Psoas muscle (tissue), 2 donors: ENCODE measurements around a stretch of chr17.

DNA sequence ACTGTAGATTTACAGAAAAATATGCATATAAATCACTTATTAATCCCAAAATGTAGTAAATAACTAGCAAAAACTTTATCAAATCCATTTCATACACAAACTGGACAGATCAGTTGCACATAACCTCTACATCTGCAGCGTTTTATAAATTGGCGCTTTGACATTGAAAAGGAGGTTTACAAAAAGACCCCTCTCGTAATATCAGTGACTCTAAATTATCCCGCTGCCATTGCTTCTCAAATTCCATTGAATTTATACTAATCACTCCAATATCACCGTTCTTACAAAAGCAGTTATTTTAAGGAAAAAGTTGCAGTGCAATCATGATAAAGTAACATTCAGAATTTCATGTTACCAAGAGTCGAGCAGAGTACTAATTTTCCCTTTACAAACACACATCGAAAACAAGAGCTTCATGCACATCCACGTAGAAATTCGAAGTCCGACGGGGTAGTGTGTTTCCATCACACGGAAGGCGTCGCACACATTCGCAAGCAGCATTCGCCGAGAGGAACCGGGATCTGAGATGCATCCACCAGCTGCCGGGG is 9.1 kb upstream of the WDR45B start:
- PRO-cap, 2 experiments: no peak in any of the 2 experiments

DNA sequence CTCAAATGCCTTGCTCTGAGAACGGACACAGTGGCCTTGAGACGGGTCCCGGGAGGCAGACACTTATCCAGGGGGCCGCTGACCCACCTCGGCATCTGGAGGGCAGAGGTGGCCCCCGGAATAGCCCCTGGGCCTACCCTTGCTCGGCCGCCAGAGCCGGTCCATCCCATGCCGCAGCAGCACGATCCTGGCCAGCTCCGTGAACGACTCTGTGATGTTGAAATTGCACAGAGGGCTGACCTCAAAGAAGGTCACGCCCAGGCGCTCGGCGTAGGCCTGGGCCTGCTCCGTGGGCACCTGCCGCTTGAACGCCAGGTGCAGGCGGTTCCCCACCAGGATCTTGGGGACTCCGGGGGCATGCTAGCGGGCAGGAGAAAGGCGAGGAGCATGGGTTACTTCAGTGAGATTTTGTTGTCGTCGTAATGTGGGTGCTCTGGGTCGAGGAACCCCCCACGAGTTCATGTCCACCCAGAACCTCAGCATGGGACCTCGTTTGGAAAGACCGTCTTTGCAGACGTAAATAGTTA is 10.2 kb upstream of the WDR45B start:
- PRO-cap, 2 experiments: no peak in any of the 2 experiments

- PRO-cap, 2 experiments: no peak in any of the 2 experiments
Observed at GRCh38 chr17:82795234-82795549, 43.3 kb downstream of the TBCD start.

GRCh38 chr17:82815101-82815806 is 24.6 kb downstream of the ZNF750 start:
- PRO-cap, 2 experiments: no peak in any of the 2 experiments

- PRO-cap, 2 experiments: no peak in any of the 2 experiments
Observed at GRCh38 chr17:82859337-82859880, 19.6 kb upstream of the ZNF750 start.

- PRO-cap, 2 experiments: no peak in any of the 2 experiments
Observed at GRCh38 chr17:82890848-82891703, 51.3 kb upstream of the ZNF750 start.

DNA sequence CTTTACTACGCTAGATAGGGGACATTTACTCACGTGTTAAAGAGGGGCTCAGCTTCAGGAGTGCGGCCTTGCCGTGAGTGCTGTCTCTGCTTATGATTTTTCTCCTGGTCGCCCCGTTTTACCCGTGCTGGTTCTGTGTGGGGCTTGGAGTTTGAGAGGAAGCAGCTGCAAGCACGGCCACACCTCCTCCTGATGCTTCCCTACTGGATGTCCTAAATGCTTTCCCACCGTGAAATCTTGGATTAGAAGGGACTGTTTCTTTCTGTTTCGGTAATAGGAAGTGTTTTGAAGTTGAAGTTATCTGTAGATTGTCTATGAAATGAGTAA is 54.0 kb upstream of the ZNF750 start:
- PRO-cap, 2 experiments: no peak in any of the 2 experiments

DNA sequence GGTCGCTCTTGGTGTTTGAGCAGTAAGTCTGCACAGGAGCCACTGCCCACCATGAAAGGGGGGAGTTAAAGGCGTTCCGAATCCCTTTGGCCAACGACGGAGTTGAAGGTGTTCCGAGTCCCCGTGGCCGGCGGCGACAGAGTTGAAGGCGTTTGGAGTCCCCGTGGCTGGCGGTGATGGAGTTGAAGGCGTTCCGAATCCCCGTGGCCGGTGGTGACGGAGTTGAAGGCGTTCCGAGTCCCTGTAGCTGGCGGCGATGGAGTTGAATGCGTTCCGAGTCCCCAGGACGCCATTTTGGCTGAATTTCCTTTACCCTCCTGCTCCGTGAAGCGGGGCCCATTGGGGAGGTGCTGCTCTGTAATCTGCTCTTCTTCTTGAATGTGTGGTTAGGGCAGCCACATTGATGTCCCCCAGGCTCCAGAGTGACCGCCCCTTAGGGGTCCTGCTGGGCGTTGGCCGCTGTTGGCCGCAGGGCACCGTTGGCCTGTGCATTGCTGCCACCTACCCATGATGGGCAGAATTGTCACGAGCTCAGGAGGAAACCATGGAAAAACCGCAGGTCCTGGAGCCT is 73.6 kb upstream of the ZNF750 start:
- PRO-cap, 2 experiments: no peak in any of the 2 experiments

DNA sequence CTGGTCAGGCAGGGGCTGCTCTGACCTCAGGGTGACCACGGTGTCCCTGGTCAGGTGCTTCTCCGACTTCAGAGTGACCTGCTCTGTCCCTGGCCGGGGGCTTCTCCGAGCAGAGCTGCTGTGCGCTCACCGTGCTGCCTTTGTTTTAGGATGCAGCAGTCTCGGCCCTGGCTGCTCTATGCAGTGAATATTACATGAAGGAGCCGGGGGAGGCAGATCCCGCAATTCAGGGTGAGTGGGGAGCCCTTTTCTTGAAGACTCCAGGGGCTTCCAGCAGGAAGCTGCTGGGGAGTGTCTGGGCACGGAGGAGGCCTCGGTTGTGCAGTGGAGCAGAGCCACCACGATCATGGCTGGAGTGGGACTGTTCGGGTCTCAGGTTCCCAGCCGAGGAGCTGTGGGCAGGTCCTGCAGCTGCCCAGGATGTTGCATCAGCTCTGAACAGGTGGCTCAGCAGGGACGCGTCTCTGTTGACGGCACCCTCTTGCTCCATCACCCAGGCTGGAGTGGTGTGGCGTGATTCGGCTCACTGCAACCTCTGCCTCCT is 83.8 kb upstream of the ZNF750 start:
- PRO-cap, 2 experiments: no peak in any of the 2 experiments

DNA sequence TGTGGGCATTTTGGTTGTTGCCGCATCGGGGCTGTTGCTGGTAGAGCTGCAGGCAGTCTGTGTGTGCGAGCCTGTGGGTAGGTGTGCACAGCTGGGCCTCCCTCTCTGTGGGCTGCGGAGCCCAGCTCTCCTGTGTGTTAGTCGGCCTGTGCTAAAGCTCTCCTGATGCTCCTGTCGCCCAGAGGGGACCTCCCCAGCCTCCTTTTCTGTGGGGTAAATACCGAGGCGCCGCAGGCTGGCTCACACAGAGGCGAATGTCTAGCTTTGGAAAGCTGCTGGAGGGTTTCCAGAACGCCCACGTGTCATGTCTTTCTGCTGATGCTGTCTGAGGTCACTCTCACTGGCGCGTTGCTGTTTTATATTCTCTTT is 91.8 kb upstream of the ZNF750 start:
- PRO-cap, 2 experiments: no peak in any of the 2 experiments

- PRO-cap, 2 experiments: no peak in any of the 2 experiments
Observed at GRCh38 chr17:83079794-83080303, 440 bp downstream of the METRNL start.

DNA sequence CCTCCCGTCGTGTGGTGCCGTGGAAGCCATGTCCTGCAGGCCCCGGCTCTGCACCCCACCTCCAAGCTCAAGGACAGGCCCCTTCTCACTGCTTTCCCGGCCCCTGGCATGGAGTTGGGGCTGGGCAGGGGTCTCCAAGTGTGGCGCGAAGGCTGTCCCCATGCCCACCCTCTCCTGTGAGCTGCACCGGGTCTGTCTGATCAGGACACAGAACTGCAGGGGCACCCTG is 14.2 kb downstream of the METRNL start:
- PRO-cap, 2 experiments: no peak in any of the 2 experiments

- PRO-cap, 2 experiments: no peak in any of the 2 experiments
Observed at GRCh38 chr17:83095222-83095664, 15.8 kb downstream of the METRNL start.

DNA sequence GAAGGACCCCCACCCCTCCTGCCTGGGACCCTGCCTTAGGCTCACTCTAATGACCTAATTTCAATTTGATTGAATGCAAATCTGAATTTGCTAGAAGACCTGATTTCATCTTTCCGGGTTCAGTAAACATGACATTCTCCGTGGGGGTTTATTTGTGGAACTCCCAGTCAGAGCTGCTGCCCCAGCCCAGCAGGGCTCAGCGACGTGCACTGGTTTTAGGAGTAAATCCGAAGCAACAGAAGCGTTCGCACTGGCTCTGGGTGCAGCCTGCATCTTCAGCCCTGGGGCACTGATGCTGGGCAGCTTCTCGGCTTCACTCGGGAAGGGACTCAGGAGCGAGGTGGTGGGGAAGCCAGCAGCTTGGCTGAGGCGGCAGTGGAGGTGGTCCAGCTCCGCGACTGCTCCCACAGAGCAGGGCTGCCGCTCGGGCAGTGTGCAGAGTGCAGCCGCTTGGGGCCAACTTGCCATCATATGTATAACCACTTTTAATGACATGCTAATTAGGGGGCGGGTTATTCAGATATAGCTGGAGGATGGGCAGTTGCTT is 26.5 kb downstream of the METRNL start:
- PRO-cap, 2 experiments: no peak in any of the 2 experiments

DNA sequence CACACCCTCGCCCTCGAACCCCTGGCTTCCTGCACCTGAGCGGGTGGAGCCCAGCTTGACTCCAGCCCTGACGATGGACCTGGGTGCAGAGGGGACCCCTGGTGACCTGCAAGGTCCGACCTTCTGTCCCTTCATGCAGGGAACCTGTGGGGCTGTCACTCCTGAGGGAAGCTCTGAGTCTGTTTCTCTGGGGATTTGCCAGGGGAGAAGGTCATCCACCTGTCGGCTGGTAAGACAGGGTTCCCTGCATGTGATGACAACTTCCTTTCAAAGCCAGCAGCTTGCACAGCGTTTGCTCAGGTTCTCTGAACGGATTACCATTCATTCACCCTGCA is 46.5 kb downstream of the METRNL start:
- PRO-cap, 2 experiments: no peak in any of the 2 experiments

GRCh38 chr17:83193368-83194433 is 114.3 kb downstream of the METRNL start:
- PRO-cap, 2 experiments: no peak in any of the 2 experiments